HGPS cell (cell line): ENCODE results near the genes TADA2B and GRPEL1.

GRCh38 chr4:6324618-6325586, 55.3 kb downstream of the WFS1 start:
- RRBS = 60% methylated on average over 3 of the region's 30 CpGs

DNA sequence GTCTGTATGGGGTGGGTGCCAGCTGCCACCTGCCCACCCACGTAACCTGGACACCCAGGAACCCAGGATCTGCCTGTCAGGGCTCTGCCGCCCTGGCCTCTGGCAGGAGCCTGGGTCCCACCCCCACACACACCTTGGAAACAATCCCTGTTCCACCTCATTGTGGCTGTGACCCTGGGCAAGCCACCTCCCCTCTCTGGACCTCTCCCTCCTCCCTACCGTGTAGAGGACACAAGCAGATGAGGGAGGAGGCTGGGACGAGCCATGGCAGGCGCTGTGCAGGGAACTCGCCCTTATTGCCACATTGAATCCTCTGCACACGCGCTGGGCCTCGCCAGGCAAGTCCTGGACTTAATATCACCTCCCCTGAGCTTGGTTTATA, 81.3 kb downstream of the PPP2R2C start:
- RRBS = no CpG with 5 or more reads among the region's 9 CpGs

DNA sequence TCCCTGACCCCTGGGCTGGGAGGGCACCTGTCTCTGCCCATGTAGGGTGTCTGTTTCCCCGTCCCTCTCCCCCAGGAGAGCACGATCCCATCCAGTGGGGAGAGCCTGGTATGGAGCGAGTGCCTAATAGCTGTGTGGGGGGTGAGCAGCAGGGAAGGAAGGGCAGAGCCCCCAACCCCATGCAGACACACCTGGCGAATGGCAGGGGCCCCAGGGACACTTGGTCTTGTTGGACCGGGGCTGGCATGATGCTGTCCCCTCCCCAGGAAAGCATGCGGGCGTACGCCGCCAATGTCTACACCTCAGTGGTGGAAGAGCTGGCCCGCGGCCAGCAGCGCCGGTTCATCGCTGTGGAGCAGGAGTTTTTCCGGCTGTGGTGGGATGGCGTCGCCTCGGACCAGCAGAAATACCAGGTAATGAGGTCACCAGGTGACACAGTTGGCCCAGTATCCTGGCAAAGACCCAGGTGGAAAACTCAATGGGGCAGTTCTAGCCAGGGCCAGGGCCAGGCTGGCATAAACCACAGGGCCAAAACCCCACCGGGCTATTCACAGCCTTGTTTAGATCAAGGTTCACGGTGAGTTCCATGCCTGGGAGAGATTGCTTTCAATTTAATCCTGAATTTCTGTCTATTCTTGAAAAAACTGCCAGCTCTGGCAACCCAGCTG, 1.5 kb downstream of the MAN2B2 start:
- RRBS = 94% methylated on average over 5 of the region's 20 CpGs

- RRBS = no CpG with 5 or more reads among the region's 6 CpGs
Measured at GRCh38 chr4:6642432-6643131, 2.1 kb downstream of the MRFAP1 start.

- RRBS = no CpG with 5 or more reads among the region's 20 CpGs
Measured at GRCh38 chr4:6664675-6665010, 9.2 kb upstream of the ENSG00000170846 start.

GRCh38 chr4:6676687-6677692, 3.1 kb downstream of the ENSG00000170846 start:
- RRBS = no CpG with 5 or more reads among the region's 21 CpGs

GRCh38 chr4:6753004-6753498, 29.5 kb upstream of the KIAA0232 start:
- RRBS = 52% methylated on average over 1 of the region's 21 CpGs

- RRBS = no CpG with 5 or more reads among the region's 7 CpGs
Measured at GRCh38 chr4:6883905-6885075, 25.3 kb upstream of the TBC1D14 start.

DNA sequence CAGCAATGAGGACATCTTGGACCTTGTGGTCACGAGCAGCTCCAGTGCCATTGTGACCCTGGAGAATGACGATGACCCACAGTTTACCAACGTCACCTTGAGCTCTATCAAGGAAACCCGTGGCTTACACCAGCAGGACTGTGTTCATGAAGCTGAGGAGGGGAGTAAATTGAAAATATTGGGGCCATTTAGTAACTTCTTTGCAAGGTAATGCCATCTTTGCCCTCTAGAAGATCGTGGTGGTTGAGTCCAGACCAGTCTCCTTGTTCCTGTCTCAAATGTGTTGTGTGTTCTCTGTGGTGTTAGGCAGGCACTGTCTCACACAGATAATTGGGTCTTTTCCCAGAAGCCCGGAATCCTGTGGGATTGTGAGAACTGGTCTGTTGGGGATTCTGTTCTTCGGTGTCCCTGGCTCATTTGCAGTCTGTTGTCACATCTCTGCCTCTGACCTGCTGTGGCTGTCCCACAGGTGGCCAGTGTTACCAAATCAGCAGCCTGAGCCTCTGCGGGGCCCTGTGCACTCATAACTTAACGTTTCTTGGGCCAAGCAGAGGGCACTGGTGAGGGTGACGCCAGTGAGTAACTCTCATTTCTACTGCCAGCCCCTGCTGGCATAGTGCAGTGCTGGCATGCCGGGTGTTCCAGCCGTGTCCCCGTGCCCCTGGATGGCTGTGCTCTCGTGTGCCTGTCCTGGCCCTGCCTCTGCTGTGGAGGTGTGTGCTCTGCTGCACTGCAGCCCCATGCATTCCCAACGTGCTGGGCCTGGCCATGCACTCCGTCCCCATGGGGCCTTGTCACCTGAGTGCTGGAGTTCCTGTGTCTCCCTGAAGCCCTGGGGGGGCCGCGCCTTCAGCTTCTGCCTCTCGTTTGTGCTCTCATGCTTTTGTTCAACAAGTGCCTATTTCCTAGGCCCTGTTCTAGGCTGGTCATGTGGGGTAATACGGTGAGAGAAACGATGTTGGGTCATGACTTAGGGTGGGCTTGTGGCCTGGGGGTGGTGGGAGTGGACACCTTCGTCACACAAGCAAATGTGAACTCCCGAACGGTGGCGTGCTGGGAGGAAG, 14.6 kb downstream of the TBC1D14 start:
- RRBS = no CpG with 5 or more reads among the region's 25 CpGs

DNA sequence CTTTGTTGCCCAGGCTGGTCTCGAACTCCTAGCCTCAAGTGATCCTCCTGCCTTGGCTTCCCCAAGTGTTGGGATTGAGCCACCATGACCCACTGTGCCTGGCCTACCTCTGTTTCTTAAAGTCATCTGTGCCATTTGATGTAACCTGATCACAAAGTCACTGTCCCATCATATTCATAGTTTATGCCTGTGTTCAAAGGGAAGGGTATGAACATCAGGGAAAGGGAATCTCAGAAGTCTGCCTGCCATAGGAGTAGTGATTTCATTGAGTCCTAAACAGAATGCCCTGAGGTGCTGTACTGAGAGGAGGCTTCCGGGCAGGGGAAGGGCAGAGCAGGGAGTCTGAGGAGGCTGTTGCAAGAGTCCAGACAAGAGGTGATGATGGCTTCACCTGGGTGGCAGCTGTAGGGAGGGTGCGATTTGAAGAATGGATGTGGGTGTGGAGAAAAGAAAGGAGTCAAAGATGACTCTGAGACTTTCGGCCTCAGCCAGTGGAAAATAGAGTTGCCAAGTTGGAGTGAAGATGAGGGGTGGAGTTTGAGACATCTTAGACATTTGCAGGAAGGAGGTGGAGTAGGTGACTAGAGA, 24.0 kb downstream of the TBC1D14 start:
- RRBS = no CpG with 5 or more reads among the region's 4 CpGs

GRCh38 chr4:6955403-6956041, 45.9 kb downstream of the TBC1D14 start:
- RRBS = no CpG with 5 or more reads among the region's 10 CpGs

- RRBS = no CpG with 5 or more reads among the region's 14 CpGs
Measured at GRCh38 chr4:6972535-6973379, 63.1 kb downstream of the TBC1D14 start.

DNA sequence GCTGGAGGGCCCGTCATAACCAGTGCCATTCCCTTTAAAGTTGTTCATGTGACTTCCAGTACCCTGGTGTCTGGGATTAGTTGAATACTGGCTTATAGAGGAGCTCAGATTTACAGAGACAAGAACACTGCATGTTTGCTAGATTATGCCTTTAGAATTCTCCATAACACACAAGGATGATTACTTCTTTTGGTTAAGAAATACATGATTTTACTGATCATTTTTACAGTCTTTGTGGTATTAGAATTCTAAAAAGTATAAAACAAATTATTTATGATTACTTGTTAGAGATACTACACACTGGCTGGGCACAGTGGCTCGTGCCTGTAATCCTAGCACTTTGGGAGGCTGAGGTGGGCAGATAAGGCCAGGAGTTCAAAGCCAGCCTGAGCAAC, 37.0 kb downstream of the CCDC96 start:
- RRBS = no CpG with 5 or more reads among the region's 2 CpGs

- RRBS = no CpG with 5 or more reads among the region's 26 CpGs
Measured at GRCh38 chr4:7034164-7035078, 8.4 kb downstream of the CCDC96 start.

GRCh38 chr4:7043149-7043886, at the start of gene TADA2B:
TSS of gene TADA2B (plus strand) at chr4:7043372.
- RRBS = 1% methylated on average over 32 of the region's 117 CpGs

DNA sequence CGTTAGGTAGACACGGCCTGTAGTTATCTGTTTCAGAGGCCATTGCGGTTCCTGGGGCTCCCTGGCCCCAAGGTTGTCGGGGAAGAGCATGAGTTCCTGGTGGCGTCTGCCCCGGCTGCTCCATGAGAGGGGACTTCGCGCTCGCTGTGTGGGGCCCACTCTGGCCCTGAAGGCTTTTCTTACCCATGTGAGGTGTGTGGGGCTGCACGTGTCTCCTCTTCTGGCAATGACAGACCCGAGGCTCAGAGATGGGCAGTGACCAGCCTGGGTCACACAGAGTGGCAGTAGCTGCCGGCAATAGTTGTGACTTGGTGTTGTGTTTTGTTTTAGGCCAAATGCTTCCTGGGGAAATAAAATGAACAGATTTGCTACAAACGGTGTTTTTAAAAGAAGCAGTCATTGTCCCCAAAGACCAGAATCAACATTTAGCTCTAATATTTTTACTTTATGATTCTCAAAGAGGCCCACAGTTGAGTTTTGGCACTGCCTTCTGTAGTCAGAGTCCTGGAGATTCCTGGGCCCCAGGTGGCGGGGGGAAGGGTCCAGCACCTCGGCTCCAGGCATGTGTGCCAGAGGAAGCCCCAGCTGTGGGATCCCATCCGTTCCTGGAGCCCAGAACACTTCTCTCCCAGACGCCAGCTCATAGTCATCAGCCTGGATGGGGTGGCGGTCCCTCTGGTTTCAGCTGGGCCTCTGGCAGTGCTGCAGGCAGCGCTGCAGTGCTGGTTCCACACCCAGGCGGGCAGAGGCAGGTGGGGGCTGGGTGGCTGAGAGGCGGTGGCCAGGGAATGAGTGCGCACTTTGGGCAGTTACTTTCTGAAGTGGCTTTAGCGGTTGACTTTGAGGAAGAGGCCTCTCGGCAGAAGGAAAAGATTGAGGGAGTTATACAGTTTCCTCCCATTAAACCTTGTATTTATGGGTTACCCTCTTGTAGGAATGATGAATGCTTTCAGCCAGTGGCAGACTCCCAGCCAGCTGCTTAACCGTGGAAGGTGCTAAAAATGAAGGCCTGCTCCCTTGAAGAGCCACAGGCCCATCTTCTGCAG, 9.5 kb downstream of the TADA2B start:
- RRBS = no CpG with 5 or more reads among the region's 25 CpGs

DNA sequence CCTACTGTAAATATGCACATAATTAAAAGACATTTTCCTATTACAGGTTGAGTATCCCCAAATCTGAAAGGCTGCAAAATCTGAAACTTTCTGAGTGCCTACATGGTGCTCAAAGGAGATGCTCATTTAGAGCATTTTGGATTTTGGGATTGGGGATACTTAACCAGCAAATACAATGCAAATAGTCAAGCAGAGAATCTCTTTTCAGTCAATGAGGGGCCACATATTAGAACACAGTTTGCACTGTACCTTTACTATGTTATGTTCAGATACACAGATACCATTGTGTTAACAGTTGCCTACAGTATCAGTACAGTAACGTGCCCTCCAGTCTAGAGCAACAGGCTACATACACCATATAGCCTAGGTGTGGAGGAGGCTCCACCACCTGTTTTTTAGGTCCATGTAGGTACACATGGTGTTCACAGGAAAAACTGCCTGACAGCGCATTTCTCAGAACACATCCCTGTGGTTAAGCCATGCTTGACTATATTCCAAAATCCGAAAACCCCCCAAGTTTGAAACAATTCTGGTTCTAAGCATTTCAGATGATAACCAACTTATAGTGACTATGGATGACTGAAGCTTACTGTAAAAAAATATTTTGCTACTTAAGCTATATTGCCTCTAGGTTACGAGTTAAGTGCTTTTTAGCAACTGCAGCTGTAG, 9.1 kb downstream of the GRPEL1 start:
- RRBS = no CpG with 5 or more reads among the region's 4 CpGs

- RRBS = 3% methylated on average over 17 of the region's 80 CpGs
Measured at GRCh38 chr4:7067866-7068822, at the start of gene GRPEL1. TSS of gene GRPEL1 (minus strand) at chr4:7068064.

GRCh38 chr4:7250127-7250998, 58.0 kb downstream of the SORCS2 start:
- RRBS = 8% methylated on average over 1 of the region's 32 CpGs